Subcutaneous preadipocyte (primary cell): ENCODE data around the gene XRCC4.

- CAGE, long polyA plus RNA: no peak
Observed at GRCh38 chr5:81424667-81425104, 30.8 kb upstream of the ACOT12 start.

GRCh38 chr5:81538104-81538602 is 144.2 kb upstream of the ACOT12 start:
- CAGE, long polyA plus RNA: no peak

GRCh38 chr5:82277247-82277589 is 936 bp downstream of the RPS23 start:
- CAGE, long polyA plus RNA: no peak

DNA sequence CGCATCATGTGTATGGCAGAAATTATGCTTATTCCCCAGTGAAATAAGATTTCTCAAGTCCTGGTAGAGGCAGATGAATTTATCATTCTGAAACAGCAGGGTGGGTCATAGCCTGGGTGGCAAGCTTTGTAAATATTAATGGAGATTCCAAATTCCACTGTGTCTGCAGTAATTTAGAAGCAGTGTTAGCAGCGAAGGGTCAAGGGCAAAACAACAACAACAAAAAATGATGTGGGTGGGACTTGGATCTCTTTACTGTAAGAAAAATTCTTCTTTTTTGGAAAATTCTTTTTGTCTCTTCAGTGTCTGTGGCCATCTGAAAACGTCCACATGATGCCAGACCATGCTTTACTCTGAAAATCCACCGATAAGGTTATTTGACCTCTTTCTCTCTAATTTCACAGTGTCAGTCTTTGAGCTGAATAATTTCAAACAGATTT is 106.0 kb upstream of the RPS23 start:
- CAGE, long polyA plus RNA: no peak

GRCh38 chr5:83027085-83027813 is 49.9 kb downstream of the TMEM167A start:
- CAGE, long polyA plus RNA: no peak

DNA sequence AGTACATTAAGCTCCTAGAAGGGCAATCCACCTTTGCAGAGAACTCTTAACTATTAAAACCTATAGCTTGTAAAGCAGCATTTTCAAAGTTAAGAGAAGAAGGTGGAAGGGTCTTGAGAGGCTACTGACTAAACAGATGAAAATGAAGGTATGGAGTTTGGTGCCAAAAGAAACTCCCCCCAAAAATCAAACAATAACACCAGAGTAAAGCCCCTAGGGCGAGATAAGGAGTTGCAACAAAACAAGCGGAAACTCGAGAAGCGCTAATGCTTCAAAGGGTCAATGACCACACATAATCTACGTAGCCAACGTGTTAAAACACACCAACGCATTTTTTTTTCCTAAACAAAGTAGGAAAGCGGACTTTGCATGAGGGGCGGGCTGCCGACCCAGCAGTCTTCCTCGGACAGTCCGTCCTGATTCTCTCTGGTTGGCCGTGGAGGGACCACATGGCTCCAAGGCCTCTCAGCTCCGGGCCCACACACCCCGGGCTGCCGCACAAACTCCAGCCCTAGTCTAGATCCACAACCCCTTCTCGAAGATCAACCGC is 371 bp downstream of the TMEM167A start:
- CAGE, long polyA plus RNA: no peak

GRCh38 chr5:83077298-83078477 is at the start of gene XRCC4:
Gene XRCC4 (plus strand): TSS chr5:83077547.
- CAGE, long polyA plus RNA: no peak

DNA sequence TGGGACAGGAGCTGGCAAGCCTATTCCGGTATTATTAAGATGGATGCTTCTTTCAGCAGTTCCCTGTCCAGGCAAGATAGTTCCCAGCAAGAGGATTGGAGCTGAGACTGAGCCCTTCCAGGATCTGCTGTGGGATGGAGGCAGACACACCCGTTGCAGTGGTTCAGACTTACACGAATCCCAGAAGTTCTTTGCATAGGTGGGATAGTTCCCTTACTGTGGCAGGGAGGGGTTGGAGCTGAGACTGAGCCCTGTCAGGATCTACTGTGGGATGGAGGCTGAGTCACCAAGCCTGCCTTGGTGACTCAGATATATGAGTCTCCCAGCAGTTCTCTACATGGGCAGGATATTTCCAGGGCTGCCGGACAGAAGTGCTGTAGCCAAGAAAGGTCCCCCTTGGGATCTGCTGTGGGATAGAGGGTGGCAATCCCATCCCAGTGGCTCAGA is 18.5 kb downstream of the XRCC4 start:
- CAGE, long polyA plus RNA: no peak

DNA sequence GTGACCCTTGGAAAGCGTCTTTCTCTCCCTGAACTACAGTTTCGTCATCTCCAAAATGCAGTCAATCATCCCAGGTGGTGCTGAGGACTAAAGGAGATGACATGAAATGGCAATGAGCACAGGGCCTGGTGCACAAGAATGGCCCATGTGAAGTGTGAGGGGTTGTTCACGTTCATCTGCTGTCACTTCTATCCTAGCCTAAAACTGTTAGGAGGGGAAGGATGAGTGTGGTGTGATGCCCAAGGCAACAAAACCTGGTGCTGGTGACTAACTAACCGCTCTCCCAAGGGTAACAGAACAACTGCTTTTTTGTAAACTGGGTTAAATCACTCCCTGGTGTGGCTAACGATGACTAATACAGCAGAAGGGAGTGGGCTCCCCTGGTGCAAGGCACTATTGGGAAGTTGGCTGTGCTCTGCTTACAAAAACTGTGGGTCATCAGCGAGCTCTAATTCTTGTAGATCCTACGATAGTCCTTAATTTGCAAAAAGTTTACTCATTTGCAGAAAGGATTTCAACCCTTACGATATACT is 103.3 kb upstream of the VCAN start:
- CAGE, long polyA plus RNA: no peak

GRCh38 chr5:83474971-83475345 is 3.4 kb downstream of the VCAN start:
- CAGE, long polyA plus RNA: no peak

- CAGE, long polyA plus RNA: no peak
Observed at GRCh38 chr5:83580700-83581900, 109.6 kb downstream of the VCAN start.

DNA sequence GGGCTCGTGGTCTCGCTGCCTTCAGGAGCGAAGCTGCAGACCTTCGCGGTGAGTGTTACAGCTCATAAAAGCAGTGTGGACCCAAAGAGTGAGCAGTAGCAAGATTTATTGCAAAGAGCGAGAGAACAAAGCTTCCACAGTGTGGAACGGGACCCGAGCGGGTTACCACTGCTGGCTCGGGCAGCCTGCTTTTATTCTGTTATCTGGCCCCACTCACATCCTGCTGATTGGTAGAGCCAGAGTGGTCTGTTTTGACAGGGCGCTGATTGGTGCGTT is 49.0 kb upstream of the COX7C start:
- CAGE, long polyA plus RNA: no peak

DNA sequence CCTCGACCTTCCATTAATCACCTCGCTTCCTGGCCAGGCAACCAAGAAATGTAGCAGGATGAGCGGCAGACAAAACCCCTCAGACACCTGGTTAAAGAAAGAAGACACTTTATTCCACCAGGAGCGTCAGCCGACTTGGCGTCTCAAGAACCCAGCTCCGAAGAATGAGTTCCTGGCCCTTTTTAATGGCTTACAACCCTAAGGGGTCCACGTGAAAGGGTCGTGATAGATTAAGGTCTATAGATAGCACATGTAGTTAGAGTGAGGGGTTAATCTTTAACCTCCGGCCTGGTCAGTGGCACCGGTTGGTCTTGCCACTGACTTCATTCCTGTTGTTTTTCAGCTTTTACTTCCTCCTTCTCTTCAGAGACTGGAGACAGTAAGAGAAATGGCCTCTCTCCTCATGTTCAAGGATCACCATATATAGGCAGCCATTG is 47.1 kb upstream of the COX7C start:
- CAGE, long polyA plus RNA: no peak

- CAGE, long polyA plus RNA: no peak
Observed at GRCh38 chr5:87020081-87020532, 247.6 kb upstream of the RASA1 start.

DNA sequence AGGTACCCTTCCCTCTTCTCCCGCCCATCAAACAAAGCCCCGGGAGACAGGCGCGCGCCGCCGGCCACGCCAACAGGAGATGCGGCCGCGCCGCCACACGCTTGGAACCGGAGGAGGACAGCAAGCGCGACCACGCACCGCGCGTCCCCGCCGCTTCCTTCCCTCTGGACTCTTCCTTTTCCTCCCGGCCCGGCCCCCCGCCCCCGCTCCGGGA is 203 bp upstream of the RASA1 start:
- CAGE, long polyA plus RNA: no peak

- CAGE, long polyA plus RNA: no peak
Observed at GRCh38 chr5:87369111-87369755, 43.5 kb downstream of the CCNH start.

DNA sequence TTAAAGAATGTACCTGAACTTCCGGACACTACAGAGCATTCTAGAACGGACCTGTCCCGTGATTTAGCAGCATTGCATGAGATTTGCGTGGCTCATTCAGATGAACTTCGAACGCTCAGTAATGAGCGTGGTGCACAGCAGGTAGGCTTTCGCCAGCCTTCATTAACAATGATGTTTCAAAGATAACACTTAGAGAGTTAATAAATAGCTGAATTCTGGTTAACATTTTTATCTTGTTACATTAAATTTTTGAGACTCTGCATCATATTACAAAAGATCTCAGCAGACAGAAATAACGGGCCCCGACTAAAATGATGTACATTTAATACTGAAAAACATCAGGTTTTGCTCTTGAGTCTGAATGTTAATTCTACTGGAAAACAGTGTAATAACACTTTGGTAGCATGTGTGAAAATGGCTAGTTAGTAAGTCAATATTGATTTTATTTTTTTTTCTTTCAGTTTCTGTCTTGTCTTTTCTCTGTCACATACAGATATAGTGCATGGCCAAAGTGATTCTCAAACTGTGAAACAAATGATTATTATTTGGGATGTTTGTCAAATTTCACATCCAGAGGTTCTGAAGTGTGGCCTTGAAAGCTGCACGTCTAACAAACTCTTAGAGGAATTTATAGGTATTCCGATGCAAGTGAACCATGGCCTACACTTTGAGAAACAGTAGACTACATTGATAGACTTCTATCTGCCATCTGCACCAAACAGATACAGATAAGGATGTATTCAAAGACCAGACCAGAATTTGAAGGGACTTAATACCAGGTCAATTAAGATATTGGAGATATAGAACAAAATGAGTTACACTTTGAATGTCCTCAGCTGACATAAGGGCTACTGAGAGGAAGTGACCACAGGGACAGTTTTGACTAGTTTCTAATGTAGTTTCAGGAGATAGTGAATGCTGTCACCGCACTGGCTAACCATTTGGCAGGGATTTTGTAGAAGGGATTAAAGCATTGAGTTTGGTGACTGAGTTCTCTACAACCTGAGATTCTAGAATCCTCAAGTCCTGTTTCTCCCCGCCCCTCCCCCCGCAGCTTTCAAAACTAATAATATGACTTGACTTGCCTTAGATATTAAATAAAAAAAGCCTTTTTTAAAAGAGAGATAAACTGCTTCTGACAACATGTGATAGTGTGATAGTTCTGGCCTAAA is 23.0 kb downstream of the CCNH start:
- CAGE, long polyA plus RNA: no peak

DNA sequence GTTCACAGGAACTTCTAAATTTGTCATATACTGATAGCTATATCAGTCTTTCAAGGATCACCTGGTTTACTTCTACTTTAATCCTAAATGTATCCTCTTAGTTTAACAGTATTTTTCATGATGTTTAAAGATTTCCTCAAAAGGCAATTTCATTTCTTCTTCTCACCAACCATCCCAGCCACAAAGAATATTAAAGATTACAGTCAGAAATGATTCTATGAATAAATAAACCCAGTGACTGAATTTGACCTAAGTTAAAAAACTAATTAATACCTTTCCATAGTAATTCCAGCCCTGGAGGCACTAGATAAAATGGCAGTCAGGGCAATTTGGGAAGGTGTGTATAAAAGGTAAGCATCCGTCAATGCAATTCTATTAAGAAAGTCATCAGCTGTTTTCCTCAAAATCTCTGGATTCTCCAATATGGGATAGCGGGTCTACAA is 8.1 kb downstream of the CCNH start:
- CAGE, long polyA plus RNA: no peak

GRCh38 chr5:87406124-87406634 is 6.6 kb downstream of the CCNH start:
- CAGE, long polyA plus RNA: no peak

DNA sequence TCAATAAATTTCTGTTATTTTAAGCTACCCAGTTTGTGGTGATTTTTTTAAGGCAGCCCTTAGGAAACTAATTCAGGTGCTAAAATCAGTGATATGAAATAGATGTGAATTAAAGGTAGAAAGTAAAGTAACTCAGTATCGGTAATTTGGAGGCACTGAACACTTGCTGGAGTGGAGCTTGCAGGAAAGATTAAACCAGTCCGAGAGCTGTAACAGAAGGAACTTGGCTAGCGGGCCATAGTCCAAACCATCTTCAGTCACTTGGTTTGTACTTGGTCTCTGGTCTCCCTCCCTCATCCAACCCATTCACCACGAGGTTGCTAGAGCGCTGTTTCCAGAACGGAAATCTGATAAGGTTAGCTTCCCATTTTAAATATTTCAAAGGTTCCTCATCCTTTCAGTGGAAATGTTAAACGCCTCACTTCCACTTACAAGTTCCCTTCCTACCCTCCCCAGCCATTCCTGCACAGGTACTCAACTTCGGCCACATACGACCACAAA is 925 bp downstream of the CCNH start:
- CAGE, long polyA plus RNA: no peak